Keratinocyte (primary cell): Measurements from ENCODE around the gene THAP8.

CAGE:
- cytosol, long polyA minus RNA = no peak
- cytosol, long polyA plus RNA = no peak
- long polyA plus RNA = no peak
- nucleus, long polyA minus RNA = no peak
- nucleus, long polyA plus RNA = no peak
Observed at GRCh38 chr19:35447663-35447945, 453 bp upstream of the FFAR2 start.

DNA sequence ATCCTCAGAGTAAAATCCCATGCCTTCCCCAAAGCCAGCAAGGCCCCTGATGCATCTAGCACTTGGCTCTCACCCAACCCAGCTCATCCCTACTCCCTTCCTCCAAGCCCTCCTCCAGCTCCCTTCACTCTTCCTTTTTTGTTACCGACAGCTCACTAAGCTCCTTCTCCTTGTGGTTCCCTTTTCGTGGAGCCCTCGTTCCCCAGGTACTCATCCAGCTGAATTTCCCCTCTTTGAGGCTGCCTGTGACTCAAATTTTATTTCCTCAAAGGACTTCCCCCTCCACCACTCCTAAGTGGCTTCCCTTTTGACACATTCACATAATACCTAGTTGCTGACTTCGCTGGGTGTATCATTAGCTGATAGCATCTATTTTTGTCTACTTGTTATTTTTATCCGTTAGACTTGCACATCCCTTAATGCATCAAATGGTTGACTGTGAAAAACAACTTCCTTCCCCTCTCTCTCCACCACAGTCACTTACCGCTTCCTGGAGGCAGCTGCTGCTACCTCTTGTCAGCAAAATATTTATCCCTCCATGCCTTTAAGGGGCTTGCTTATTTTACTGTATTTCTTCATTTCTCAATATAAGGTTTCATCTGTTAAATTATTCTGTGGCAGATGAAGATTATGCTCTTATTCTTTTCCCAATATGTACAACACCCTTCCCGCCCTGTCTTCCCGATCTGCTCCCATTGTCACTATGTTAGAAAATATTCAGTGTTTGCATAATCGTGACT is 14.5 kb downstream of the FFAR2 start:
CAGE:
- cytosol, long polyA minus RNA = no peak
- cytosol, long polyA plus RNA = no peak
- long polyA plus RNA = no peak
- nucleus, long polyA minus RNA = no peak
- nucleus, long polyA plus RNA = no peak

DNA sequence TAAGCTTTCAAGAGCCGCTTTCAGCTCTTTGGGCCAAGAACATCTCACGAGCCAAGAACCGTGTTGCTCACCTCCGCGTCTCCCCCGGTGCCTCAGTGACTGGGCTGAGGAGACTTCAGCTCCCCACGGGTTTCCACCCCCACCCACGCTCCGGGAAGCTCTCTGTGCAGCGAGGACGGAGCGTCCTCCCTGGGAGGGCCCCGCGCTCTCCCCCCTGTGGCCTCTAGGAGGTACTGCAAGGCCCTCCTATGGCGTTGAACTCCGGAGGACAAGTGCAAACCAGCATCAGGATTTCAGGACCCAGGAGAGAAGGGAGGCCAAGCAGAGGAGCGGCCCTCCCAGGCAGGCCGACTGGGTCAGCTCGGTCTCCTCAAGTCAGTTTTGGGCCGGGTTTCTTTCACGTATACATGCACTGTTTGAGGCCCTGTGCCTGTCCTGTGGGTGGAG is 5.1 kb upstream of the KRTDAP start:
CAGE:
- cytosol, long polyA minus RNA = no peak
- cytosol, long polyA plus RNA = no peak
- long polyA plus RNA = no peak
- nucleus, long polyA minus RNA = no peak
- nucleus, long polyA plus RNA = no peak

GRCh38 chr19:35553521-35554002 is 8.1 kb downstream of the TMEM147 start:
CAGE:
- cytosol, long polyA minus RNA = no peak
- cytosol, long polyA plus RNA = no peak
- long polyA plus RNA = no peak
- nucleus, long polyA minus RNA = no peak
- nucleus, long polyA plus RNA = no peak

DNA sequence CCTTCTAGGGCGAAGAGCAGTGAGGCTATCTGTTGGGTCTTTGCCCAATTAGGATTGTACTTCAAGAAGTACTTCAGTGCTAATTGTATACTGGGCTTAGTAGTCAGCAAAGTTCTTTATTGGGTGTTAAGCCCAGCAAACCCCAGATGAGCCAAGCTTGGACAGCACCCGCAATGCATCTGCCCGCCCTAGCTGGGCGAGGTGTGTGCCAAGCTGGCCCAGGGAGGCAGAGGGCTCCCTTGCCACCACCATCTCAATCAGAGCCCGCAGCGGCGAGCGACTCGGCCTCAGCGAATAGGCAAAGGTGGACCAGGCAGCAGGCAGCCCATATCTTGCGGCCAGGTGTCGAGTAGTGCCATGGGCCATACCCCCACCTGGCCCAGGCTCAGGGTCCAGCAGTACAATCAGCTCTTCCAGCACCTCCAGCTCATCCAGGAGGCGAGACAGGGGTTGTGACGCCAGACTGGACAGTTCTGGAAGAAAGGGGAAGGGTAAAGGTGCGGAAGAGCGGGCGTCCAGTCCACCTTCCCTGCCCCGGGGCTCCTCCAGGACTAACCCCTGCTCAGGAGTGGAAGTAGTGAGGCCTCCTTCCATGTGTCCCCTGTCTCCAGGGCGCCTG is 3.0 kb downstream of the IGFLR1 start:
CAGE:
- cytosol, long polyA minus RNA = no peak
- cytosol, long polyA plus RNA = no peak
- long polyA plus RNA = no peak
- nucleus, long polyA minus RNA = no peak
- nucleus, long polyA plus RNA = no peak

DNA sequence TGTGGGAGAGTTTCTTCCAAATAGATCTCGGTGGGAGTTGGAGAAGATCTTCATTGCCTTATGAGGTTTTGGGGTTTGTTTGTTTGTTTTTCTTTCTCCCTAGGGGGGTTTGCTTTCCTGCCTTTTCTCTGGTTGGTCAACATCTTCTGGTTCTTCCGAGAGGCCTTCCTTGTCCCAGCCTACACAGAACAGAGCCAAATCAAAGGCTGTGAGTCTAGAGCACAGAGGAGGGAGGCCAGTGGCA is 787 bp downstream of the PSENEN start:
CAGE:
- cytosol, long polyA minus RNA = no peak
- cytosol, long polyA plus RNA = no peak
- long polyA plus RNA = no peak
- nucleus, long polyA minus RNA = no peak
- nucleus, long polyA plus RNA = no peak

DNA sequence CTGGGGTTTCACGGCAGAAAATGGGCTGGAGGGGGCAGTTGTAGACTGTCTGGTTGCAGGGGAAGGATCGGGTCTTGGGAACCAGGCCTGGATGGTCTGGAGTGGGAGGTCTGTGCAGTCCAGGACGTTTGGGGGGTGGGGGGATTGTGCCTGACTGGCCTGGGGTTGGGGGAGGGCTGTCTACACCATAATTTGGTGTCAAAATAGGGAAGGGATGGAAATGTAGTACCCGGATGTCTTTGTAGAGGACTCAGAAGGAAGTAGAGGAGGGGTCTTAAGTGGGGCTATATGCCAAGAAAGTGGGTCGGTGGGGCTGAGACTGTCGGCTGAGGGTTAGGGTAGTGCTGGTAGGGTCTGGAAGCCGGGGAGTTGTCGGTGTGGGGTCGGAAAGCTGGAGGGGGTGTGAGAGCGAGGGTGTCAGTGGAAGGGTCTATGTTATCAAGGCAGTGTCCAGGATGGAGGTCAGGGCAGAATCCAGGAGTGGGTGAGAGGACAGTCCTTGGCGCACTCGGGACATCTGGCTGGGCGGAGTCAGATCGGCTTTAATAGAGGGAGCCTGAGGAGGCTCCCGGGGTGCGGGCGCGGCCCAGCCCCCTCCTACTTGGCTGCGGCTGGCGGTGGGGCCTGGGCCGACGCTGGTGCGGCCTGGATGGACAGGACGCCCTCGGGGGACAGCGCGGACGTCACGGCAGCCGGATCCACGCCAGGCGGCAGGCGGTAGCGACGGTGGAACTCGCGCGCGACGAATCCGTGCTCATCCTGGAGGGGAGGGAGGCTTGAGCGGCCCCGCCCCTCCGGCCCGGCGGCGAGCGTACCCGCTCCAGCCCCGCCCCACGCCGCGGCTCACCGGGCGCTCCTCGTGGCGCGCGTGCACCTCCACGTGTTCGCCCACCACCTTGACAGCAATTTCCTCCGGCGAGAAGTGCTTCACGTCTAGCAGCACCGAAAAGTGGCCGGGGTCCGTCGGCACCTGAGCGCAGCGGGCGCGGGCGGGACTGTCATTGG is 1.6 kb downstream of the HSPB6 start:
CAGE:
- cytosol, long polyA minus RNA = no peak
- cytosol, long polyA plus RNA = no peak
- long polyA plus RNA = no peak
- nucleus, long polyA minus RNA = no peak
- nucleus, long polyA plus RNA = no peak

DNA sequence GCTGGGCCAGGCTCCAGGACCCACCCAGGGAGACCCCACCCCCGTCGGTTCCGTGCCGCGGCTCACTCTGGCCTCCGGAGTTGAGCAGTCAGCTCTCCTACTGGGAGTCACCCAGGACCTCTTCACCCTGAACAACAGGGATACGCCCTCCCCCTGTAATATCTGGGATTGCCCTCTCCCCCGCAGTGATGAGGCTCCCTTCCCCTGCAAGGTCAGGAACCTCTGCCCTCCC is 983 bp downstream of the HSPB6 start:
CAGE:
- cytosol, long polyA minus RNA = no peak
- cytosol, long polyA plus RNA = no peak
- long polyA plus RNA = no peak
- nucleus, long polyA minus RNA = no peak
- nucleus, long polyA plus RNA = no peak

DNA sequence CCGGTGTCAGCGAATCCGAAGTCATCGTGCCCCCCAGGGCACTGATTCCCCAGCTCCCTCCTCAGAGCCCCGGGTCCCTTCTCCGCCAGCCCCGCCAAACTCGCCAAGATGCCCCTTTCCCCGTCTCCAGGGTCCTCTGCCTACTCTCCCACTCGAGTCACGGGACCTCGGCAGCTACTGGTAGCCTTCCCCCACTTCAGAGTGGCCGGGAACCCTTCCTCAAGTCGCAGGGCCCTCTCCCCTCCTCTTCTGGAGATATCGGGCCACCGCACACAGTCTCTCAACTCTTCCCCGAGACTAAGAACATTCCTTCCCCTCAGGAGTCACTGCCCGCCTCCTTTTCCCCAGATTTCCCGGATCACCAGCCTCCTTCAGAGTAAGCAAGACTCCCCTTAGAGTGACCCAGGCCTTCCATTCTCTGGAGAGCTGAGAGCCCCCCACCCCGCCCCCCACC is 640 bp downstream of the HSPB6 start:
CAGE:
- cytosol, long polyA minus RNA = no peak
- cytosol, long polyA plus RNA = no peak
- long polyA plus RNA = no peak
- nucleus, long polyA minus RNA = no peak
- nucleus, long polyA plus RNA = no peak

CAGE:
- cytosol, long polyA minus RNA = no peak
- cytosol, long polyA plus RNA = no peak
- long polyA plus RNA = no peak
- nucleus, long polyA minus RNA = no peak
- nucleus, long polyA plus RNA = no peak
Observed at GRCh38 chr19:35854642-35855226, 2.0 kb upstream of the KIRREL2 start.

DNA sequence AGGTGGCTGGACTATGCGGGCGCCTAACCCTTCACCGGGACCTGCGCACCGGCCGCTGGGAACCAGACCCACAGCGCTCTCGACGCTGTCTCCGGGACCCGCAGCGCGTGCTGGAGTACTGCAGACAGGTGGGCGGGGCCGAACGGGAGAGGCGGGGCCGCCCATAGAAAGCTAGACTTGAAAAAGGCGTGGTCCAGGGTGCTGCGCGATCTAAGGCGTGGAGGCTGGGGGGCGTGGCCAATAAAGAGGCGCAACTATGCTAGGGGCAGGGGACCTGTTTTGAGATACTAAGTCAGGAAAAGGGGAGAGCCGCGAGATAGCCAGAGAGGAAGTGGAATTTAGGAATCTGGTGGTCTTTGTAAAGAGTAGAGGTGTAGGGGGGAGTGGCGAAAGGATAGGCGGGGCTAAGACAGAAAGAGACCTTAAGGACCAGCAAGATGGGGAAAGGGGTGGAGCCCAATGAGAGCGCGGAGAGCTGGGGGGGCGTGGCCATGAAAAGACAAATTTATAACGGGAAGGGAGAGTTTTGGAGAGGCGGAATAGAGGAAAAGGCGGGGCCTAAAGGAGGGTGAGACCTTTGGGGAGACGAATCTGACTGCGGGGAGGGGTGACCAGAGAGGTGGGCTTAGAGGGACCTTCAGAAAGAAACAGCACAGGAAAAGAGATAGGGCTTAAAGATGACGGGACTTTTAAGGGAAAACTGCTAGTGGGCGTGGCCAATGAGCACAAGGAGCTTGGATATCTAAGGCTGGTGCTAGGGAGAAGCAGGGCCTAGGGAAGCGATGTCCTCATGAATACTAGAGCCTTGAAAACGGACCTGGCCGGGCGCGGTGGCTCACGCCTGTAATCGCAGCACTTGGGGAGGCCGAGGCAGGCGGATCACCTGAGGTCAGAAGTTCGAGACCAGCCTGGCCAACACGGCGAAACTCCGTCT is 1.6 kb downstream of the APLP1 start:
CAGE:
- cytosol, long polyA minus RNA = no peak
- cytosol, long polyA plus RNA = no peak
- long polyA plus RNA = no peak
- nucleus, long polyA minus RNA = no peak
- nucleus, long polyA plus RNA = no peak

DNA sequence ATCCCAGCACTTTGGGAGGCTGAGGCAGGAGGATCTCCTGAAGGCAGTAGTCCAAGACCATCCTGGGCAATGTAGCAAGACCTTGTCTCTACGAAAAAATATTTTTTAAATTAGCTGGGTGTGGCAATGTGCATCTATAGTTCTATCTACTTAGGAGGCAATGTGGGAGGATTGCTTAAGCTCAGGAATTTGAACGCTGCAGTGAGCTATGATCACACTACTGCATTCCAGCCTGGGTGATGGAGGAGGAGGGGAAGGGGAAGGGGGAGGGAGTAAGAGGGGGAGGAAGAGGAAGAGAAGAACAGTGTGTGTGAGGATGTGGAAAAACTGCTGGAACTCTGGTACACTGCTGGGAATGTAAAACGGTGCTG is 9.1 kb upstream of the CLIP3 start:
CAGE:
- cytosol, long polyA minus RNA = no peak
- cytosol, long polyA plus RNA = no peak
- long polyA plus RNA = no peak
- nucleus, long polyA minus RNA = no peak
- nucleus, long polyA plus RNA = no peak

CAGE:
- cytosol, long polyA minus RNA = no peak
- cytosol, long polyA plus RNA = no peak
- long polyA plus RNA = no peak
- nucleus, long polyA minus RNA = no peak
- nucleus, long polyA plus RNA = no peak
Observed at GRCh38 chr19:36053774-36054834, at the start of gene THAP8. THAP8 (minus strand) TSS chr19:36054285.

CAGE:
- cytosol, long polyA minus RNA = no peak
- cytosol, long polyA plus RNA = no peak
- long polyA plus RNA = no peak
- nucleus, long polyA minus RNA = no peak
- nucleus, long polyA plus RNA = no peak
Observed at GRCh38 chr19:36127754-36128847, 11.8 kb upstream of the CAPNS1 start.

CAGE:
- cytosol, long polyA minus RNA = no peak
- cytosol, long polyA plus RNA = no peak
- long polyA plus RNA = no peak
- nucleus, long polyA minus RNA = no peak
- nucleus, long polyA plus RNA = no peak
Observed at GRCh38 chr19:36129339-36129565, 10.6 kb upstream of the CAPNS1 start.

CAGE:
- cytosol, long polyA minus RNA = no peak
- cytosol, long polyA plus RNA = no peak
- long polyA plus RNA = no peak
- nucleus, long polyA minus RNA = no peak
- nucleus, long polyA plus RNA = no peak
Observed at GRCh38 chr19:36136878-36137516, 2.9 kb upstream of the CAPNS1 start.

GRCh38 chr19:36158309-36158921 is 6.2 kb upstream of the COX7A1 start:
CAGE:
- cytosol, long polyA minus RNA = no peak
- cytosol, long polyA plus RNA = no peak
- long polyA plus RNA = no peak
- nucleus, long polyA minus RNA = no peak
- nucleus, long polyA plus RNA = no peak

DNA sequence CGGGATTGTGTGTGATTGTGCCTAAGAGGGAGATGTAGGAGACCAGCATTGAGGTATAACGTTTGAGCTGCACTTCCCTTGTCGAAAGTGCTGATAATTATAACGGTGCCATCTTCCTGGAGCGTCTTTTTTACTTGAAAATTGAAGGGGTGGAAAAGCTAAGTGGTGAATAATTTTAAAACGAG is 407 bp downstream of the ZNF146 start:
CAGE:
- cytosol, long polyA minus RNA = no peak
- cytosol, long polyA plus RNA = no peak
- long polyA plus RNA = no peak
- nucleus, long polyA minus RNA = no peak
- nucleus, long polyA plus RNA = no peak

DNA sequence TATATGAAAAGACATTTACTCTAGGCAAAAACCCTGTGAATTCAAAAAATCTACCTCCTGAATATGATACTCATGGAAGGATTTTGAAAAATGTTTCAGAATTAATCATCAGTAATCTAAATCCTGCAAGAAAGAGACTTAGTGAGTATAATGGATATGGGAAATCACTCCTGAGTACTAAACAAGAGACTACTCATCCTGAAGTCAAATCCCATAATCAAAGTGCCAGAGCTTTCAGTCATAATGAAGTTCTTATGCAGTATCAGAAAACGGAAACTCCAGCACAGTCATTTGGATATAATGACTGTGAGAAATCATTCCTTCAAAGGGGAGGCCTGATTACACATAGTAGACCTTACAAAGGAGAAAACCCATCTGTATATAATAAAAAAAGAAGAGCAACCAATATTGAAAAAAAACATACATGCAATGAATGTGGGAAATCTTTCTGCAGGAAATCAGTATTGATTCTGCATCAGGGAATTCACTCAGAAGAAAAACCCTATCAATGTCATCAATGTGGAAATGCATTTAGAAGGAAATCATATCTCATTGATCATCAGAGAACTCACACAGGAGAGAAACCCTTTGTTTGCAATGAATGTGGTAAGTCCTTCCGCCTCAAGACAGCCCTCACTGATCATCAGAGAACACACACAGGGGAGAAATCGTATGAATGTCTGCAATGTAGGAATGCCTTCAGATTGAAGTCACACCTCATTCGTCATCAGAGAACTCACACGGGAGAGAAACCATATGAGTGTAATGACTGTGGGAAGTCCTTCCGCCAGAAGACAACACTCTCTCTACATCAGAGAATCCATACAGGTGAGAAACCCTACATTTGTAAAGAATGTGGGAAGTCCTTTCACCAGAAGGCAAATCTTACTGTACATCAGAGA is 31.9 kb downstream of the ZNF567 start:
CAGE:
- cytosol, long polyA minus RNA = no peak
- cytosol, long polyA plus RNA = no peak
- long polyA plus RNA = no peak
- nucleus, long polyA minus RNA = no peak
- nucleus, long polyA plus RNA = no peak

CAGE:
- cytosol, long polyA minus RNA = no peak
- cytosol, long polyA plus RNA = no peak
- long polyA plus RNA = no peak
- nucleus, long polyA minus RNA = no peak
- nucleus, long polyA plus RNA = no peak
Observed at GRCh38 chr19:36746037-36746524, 26.5 kb downstream of the ZNF850 start.